ENCODE data around the genes AGTRAP and TNFRSF8.

DNA sequence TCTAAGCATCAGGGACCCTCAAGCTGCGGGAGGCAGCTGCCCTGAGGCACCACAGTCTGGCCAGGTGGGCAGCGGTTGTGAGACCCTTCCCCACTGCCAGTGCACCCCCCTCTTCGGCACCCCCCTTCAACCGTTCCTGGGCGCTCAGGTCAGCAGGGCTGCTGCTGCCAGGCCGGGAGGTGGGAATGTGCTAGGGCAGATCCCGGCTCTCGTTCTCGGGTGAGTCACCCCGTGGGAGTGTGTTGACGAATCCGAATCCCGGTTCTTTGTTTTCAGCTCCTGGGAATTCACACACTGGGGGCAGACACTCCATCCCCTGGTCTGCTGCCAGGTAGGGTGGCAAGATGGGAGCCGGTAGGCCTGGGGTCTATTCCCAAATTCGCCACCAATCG, 28.4 kb upstream of the CASZ1 start:
- RRBS: 89% methylated on average over 8 of the region's 16 CpGs

DNA sequence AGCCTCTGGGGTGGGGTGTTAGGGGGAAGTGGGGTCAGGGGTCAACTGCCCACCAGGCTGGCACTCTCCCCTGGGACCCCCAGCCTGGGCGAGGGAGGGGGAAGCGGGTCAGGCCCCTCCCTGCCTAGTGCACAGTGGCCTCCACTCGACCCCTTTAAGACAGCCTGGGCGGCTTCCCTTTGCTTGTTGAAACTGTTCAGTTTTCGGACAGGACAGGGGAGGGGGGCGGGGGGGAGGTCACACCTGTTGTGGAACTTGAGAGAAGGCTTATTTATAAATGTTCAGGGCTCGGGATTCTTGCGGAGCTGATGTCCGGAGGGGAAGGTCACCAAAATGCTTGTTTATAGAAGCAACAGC, 59.6 kb upstream of the CASZ1 start:
- RRBS: no CpG with 5 or more reads among the region's 9 CpGs

DNA sequence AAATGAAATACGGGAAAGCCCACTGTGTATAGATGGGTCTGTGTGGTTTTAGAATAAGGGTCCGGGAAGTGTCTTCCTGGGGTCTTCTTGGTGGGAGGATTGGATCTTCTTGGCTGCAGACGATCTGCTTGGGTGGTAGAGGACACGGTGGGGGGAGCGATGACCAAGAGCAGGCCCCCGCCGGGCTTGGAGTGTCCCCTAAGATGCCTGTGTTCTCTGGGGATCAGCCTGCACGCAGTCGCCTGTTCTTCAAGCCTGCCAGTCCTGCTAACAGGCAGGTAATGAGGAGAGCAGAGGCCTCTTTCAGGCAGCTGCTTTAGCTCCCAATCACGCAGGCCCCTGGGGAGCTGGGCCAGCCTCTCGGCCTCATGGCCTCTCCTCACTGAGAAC, 71.3 kb upstream of the CASZ1 start:
- RRBS: no CpG with 5 or more reads among the region's 11 CpGs

GRCh38 chr1:10939995-10940536, 41.8 kb downstream of the C1orf127 start:
- RRBS: no CpG with 5 or more reads among the region's 16 CpGs

GRCh38 chr1:11256871-11257211, 5.5 kb downstream of the MTOR start:
- RRBS: no CpG with 5 or more reads among the region's 10 CpGs

- RRBS: 52% methylated on average over 6 of the region's 17 CpGs
Measured at GRCh38 chr1:11653100-11653862, 948 bp downstream of the FBXO2 start.

DNA sequence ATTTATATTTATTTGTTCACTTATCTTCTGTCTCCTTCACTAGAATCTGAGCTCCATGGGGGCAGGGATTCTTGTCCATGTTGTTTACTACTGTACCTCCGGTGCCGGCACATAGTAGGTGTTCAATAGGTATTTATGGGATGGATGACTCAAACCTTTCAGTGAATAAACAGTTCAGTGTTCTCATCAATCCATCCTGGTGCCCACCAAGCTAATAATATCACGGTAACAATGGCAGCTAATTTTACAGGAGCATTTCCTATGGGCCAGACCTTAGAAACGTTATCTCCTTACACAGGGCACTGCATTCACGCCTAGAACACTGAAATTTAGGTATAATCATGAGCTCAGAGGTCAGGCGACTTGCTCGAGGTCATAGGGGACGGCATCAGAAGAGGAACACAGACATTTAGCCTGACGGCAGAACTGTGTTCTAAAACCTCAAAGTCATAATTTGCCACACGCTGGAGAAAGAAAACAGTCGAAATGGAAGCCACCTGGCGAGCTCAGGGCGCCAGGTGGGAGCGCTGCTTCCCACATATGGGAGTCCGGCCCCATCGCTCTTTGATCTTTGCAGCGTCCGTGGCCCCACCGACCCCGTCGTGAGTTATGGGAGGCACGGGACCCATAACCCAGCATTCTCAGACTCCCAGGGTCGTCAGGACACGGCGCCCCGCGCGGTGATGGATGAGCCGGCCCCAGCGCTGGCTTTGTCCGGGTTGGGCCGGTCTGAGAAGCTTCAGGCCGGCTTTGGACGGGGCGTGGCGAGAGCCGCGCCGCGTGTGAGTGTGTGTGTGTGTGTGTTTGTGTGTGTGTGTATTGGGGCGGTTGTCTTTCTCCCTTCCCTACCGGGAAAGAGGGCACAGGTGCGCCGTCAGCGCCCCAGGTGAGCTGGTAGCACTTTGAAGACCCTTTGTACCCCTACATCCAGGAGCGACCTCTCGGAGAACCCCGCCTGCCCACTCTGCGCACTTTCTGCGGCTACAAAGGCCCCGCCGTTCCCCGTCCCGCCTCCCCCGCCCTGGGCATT, 1.1 kb upstream of the DRAXIN start:
- RRBS: 31% methylated on average over 8 of the region's 55 CpGs

GRCh38 chr1:11725305-11726137, 10.4 kb upstream of the AGTRAP start:
- RRBS: no CpG with 5 or more reads among the region's 15 CpGs

- RRBS: no CpG with 5 or more reads among the region's 24 CpGs
Measured at GRCh38 chr1:11731656-11732436, 4.1 kb upstream of the AGTRAP start.

DNA sequence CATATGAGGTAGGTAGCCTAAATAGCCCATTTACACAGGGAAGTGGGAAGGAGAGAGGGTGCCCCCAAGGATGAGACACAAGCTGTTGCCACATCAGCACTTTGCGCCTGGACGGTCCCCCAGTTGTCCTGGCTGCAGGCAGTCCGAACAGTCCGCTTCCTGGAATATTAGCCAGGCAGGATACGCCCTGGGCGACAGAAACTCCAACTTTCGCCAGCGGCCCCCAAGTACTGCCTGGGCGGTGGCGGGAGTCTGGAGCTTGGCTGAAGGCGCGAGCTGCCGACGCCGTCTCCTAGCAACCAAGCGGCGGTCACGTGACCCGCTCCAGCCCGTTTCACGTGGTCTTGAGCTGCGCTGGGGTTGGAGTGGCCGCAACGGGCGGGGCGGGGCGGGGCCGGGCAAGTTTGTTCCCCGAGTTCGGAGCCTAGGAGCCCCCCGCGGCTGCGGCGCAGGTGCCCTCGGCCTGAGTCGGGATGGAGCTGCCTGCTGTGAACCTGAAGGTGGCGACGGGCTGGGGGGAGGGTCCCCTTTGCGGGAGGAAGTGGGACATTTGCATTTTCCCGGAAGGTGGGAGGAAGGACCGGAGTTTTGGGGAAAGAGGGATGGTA, at the start of gene AGTRAP:
Gene AGTRAP (plus strand): TSS at position 401 of the 608 bp plus-strand sequence.
- RRBS: no CpG with 5 or more reads among the region's 41 CpGs

GRCh38 chr1:11784532-11785836, 20.8 kb downstream of the MTHFR start:
- RRBS: 44% methylated on average over 12 of the region's 43 CpGs

- RRBS: no CpG with 5 or more reads among the region's 27 CpGs
Measured at GRCh38 chr1:11790359-11791411, 15.1 kb downstream of the MTHFR start.

DNA sequence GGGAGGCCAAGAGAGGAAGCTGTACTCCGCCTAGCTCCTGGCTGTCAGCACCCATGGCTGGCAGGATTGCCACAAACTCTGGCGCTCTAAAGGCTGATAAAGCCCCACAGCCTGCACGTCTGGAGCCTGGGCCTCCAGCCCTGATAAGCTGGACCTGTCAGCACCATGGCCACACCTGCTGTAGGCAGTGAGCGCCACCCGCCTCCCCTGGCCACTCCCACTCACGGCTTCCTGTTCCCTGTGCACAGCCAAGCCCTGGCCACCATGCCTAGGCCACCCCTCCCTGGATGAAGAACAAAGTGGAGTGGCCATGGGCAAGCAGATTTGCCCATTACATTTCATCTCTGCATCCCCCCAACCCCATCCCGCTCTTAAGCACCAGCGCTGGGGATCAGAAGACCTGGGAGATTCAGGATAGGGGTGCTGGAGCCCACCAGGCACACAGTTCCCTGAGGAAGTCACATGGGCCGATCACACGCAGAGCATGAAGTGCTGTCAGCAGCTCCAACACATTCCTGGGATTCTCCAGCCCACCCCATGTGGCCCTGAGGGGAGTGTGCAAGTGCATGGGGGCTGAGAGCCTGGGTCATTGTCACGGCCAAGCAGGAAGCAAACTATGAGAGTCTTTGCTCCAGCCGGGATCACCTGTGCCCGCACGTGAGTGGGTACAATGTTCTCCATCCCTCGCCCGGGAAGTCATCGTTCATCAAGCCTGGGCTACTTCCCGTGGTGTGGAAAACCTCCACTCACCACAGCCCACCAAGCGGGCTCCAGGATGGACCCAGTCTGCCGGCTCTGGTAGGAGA, 24.4 kb upstream of the NPPB start:
- RRBS: 96% methylated on average over 8 of the region's 20 CpGs

DNA sequence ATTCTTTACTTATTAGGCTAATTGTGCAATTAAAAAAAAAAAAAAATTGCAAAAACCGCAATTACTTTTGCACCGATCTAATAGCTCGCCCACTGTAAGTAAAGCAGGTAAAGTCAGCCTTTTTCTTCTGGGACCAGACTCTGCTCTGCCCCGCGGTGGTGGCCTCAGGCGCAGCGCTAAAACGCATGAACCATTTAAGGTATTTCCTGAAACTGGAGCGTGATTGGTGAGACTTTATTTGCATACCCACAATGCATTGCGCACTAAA, 18.6 kb downstream of the KIAA2013 start:
- RRBS: no CpG with 5 or more reads among the region's 10 CpGs

- RRBS: no CpG with 5 or more reads among the region's 8 CpGs
Measured at GRCh38 chr1:11984011-11984519, 3.8 kb downstream of the MFN2 start.

GRCh38 chr1:12062873-12064153, at the start of gene TNFRSF8:
TNFRSF8 (plus strand) TSS chr1:12063303.
- RRBS: 92% methylated on average over 24 of the region's 77 CpGs

- RRBS: no CpG with 5 or more reads among the region's 2 CpGs
Measured at GRCh38 chr1:12169798-12170149, 3.0 kb downstream of the TNFRSF1B start.

GRCh38 chr1:12171501-12172411, 5.0 kb downstream of the TNFRSF1B start:
- RRBS: 16% methylated on average over 3 of the region's 18 CpGs

GRCh38 chr1:12177150-12178476, 10.8 kb downstream of the TNFRSF1B start:
- RRBS: 92% methylated on average over 3 of the region's 39 CpGs

GRCh38 chr1:12196280-12197023, 29.7 kb downstream of the TNFRSF1B start:
- RRBS: no CpG with 5 or more reads among the region's 16 CpGs

Data from CMK (cell line).